ENCODE measurements around the genes GOLGA6D, SIN3A, SNX33, TMEM266, ETFA and ISL2.

- PRO-cap: no peak
Observed at GRCh38 chr15:75207064-75208105, 5.7 kb downstream of the C15orf39 start.

- PRO-cap: no peak
Observed at GRCh38 chr15:75282398-75282979, at the start of gene GOLGA6D. GOLGA6D (plus strand) TSS chr15:75282835.

- PRO-cap: no peak
Observed at GRCh38 chr15:75353622-75353993, 6.8 kb downstream of the NEIL1 start.

- PRO-cap: no peak
Observed at GRCh38 chr15:75369100-75369317, 602 bp upstream of the MAN2C1 start.

DNA sequence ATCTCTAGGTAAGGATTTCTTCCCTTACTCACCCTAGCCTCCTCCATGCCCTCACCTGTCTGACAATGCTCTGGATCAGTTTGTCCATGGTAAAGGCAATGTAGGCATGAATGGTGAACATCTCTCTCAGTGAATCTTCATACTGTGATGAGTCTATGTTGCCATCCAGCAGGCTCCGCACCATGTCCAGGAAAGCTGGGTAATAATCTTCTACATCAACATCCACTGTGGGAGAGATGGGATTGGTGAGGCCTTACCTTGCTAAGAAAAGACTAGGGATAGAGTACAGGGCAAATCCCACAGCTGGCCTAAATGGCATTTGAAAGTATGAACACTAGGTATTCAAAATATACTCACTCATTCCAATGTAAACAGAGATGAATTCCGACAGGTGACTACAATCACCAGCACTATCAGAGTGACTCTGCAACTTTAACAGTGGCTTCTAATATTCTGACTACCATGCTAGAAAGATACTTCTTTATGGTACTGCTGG is 21.2 kb upstream of the MAN2C1 start:
- PRO-cap: no peak

GRCh38 chr15:75451325-75451845 is at the start of gene SIN3A:
SIN3A (minus strand) TSS chr15:75451690.
- PRO-cap: unidirectional peak, minus-strand start at chr15:75451547; bidirectional peak, plus-strand start at chr15:75452061, minus-strand start at chr15:75451684

GRCh38 chr15:75647621-75648144 is at the start of gene SNX33:
SNX33 (plus strand) TSS chr15:75647912.
- PRO-cap: bidirectional peak, plus-strand start at chr15:75647909, minus-strand start at chr15:75647665

- PRO-cap: bidirectional peak, plus-strand start at chr15:75648823, minus-strand start at chr15:75648676
Observed at GRCh38 chr15:75648721-75649216, 1.1 kb downstream of the SNX33 start.

DNA sequence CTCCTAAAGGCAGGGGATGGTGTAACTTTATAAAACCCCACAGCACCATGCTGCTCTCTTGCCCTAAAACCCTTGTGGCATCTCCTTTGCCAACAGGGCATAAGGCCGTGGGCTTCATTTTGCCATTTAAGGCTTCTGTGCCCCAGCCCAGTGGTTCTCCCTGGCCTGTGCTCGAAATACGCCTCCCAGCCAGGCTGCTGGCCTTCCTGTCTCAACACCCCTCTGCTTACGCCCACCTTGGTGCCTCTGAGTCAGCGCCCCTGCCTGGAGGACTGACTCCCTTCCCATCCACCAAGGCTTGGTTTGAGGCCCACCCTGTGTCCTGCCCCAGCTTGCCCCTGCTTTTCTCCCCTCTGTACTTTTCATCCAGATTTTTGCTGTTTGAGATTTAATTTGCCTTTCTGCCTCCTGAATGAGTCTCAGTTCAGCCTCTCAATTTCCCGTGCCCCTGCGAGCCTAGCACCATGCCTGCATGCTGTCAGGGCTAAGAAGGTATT is 1.7 kb downstream of the CSPG4 start:
- PRO-cap: no peak

DNA sequence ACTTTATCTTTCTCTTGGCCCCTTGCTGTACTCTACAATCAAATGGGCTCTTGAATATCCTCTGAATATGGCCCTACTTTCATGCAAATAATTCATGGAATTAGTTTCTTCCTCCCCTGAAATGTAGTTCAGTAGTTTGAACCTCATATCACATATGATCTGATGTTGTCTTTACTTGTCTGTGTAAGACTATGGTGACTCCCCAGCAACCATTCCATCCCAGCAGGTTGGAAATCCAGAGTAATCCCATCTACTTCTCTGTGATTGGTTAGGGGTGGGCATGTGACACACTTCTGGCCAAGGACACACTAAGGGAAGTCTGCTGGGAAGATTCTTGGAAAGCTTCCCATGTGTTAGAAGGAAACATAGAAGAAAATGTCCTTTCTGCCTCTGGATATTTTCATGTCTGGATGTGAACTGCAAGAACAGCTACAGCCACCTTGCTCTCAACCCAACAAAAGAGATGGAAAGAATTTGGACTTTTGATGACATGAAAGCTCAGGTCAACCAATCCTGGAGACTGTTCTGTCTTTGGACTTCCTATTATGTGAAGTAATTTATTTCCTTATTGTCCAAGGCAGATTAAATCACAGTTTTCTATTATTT is 2.6 kb upstream of the UBE2Q2 start:
- PRO-cap: no peak

- PRO-cap: no peak
Observed at GRCh38 chr15:75943021-75944300, 39.8 kb downstream of the FBXO22 start.

GRCh38 chr15:76059500-76060439 is at the start of gene TMEM266:
TMEM266 (plus strand) TSS chr15:76059985.
- PRO-cap: no peak

- PRO-cap: no peak
Observed at GRCh38 chr15:76299135-76299767, 12.0 kb downstream of the ETFA start.

GRCh38 chr15:76310903-76311832 is at the start of gene ETFA:
ETFA (minus strand) TSS chr15:76311469.
- PRO-cap: bidirectional peak, plus-strand start at chr15:76311613, minus-strand start at chr15:76311466

DNA sequence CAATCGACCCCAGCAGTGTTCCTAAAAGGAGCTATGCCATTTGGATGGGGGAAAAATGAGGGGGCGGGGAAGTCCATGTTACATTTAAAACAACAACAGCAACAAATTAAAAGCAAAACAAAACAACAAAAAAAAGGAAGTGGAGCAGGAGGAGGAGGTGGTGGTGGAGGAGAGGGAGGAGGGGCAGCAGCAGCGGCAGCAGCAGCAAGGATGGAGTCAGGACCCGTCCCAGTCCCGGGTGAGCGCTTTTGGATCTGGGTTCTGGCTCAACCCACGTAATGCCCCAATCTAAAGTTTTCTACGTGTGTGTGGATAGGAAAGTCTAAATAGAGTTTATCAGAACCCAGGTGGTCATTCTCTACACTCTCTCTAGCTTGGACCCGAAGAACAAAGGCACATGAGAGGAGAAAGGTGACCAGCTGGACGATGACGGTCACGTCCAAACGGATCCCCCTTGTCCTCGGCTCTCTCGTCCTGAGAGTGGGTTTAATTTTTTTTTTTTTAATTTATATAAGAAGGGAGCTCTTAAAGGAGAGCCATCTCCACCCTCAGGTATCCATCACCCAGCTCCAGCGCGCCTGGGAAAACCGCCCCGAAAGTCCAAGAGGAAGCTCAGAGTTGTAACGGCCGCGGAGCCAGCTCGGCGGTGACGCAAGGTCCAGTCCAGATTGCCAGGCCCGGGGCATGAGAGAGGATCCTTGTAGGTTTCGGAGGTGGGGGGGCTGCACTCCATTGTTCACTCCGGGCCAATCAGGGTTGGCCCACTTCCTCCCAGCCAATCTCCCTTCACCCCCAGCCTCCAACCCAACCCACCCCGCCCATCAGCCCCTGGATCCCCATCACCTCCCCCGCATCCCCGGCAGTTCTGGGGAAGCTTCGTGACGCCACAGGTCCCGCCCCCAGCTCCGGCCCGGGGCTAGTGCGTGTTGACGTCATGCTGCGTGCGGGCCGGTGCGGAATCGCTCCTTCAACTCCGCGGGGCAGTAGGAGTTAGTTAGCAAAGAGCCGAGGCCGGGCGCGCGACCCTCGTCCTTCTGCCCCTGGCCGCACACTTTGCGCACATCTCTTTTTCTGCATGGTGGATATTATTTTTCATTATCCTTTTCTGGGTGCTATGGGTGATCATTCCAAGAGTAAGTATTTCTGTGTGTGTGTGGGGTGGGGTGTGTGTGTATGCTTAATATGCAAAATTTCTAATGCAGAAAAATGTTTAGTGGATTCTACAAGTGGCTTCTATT is at the start of gene ISL2:
Gene ISL2, plus strand, starts transcription at position 965 of the 1,238 bp plus-strand sequence.
- PRO-cap: bidirectional peak, plus-strand start at position 993 of the sequence, minus-strand start at position 670 of the sequence

DNA sequence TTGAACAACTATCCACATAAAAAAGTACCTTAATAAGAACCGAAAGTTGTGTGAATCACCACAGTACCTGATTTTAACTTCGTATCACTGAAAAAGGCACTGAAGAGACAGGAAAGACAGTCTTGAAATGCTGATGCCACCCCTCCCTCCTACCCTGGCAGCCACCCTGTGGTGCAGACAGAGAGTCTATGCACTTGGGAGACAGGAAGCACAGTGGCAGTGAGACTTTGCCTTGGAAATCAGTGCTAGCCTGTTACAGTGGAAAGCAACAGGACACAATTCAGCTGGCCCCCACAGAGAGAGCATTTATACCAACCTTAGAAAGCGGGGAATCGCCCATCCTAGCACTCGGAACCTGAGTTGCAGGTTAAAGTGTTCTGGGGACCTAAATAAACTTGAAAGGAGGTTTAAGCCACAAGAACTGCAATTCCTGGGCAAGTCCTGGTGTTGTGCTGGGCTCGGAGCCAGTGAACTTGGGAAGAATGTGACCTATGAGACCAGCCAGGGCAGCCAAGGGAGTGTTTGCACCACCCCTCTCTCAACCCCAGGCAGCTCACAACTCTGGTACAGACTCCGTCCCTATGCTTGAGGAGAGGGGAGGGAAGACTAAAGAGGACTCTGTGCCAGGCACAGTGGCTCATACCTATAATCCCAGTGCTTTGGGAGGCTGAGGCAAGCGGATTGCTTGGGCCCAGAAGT is 240.1 kb downstream of the ISL2 start:
- PRO-cap: no peak

DNA sequence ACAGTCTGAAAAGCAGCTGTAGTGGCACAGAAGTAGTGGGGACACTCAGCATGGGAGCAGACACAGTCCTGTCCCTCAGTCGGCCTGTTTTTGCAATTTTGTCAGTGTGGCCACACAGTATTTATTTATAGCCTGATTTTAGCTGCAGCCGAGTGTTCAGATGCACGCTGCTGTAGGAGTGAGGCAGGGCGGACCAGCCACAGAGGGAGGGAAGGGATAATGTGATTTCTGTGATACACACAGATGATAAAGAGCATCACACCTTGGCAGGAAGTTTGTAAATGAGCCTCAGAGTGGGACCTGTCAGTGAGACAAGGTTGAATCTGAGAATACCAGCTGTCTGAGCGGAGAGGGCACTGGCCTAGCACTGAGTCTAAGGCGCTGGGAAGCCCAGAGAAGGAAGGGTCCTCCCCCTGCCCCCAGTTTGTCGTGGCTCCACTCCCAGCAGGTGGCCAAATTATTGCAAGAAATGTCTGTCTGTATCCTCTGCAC is 3.8 kb downstream of the PSTPIP1 start:
- PRO-cap: no peak

GRCh38 chr15:77120351-77121035 is 49.6 kb upstream of the TSPAN3 start:
- PRO-cap: no peak

- PRO-cap: no peak
Observed at GRCh38 chr15:77181056-77181941, 110.4 kb upstream of the TSPAN3 start.

DNA sequence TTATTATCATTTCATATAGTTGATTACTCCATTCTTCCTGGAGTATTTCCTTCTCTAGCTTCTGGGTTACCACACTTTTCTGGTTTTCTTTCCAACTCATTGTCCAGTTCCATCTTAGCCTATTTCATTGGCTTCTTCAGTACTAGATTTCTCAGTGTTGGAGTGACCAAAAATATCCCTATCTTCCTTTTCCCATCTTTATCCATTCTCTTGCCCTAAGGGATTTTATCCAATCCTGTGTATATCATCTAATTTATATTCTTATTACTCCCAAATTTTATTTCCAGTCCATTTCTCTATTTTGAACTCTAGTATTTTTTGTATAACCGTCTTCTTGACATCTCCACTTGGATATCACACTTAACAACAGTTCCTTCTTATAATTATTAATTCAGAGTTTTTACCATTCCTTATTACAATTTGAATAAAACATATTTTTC is 162.5 kb upstream of the TSPAN3 start:
- PRO-cap: no peak

Measured in paraaortic lymph node (tissue), 1 donor.